ENCODE results near the gene CACNA2D4.

DNA sequence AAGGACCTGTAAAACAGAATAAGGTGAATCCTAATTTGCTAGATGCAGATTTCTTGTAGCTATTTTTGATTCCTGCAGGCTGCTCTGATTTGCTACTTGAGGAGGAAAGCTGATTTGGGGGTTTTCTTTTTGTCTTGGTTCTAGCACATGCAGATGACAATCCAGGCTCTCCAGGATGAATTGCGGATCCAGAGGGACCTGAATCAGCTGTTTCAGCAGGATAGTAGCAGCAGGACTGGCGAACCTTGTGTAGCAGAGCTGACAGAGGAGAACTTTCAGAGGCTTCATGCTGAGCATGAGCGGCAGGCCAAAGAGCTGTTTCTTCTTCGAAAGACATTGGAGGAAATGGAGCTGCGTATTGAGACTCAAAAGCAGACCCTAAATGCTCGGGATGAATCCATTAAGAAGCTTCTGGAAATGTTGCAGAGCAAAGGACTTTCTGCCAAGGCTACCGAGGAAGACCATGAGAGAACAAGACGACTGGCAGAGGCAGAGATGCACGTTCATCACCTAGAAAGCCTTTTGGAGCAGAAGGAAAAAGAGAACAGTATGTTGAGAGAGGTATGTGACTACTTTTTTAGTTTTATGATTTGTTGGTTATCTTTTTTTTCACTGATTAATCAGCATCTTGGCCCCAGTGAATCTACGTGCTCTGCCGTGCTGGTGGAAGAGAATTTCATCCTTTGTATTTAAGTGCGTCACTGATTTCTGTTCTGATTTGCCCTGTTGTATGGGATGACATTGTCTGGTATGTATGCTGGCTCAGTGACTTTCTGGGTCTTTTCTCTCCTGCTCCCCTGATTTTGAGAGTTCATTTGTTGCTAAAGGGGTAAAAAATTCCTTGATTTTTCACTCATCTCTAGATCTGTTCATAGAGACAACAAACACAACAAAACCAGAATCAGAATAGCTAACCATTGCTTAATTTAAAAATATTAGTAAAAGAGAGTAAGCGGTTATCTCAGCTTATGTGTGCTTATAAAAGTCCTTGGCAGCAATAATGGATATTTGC lies 92.3 kb downstream of the ERC1 start:
- PRO-cap, result no peak
- RAMPAGE, long total RNA, result no peak

DNA sequence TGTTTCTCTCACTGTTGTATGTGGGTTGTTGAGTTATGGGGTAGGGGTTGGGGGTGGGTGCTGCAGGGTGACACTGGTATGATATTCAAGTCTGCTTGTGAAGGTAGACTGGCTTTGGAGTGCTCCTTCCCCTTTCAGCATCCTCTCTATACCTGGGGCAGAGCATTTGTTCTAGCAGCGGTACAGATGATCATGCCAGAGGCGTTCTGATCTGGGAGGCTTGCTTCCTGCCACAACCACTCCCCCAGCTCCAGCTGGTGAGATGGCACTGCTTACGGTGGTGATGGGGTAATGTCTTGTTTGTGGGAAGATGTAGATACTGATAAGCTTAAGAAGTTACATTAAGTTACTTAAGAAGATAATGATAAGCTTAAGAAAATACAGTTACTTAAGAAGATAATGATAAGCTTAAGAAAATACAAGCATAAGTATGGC lies 131.8 kb downstream of the ERC1 start:
- PRO-cap, result no peak
- RAMPAGE, long total RNA, result no peak

DNA sequence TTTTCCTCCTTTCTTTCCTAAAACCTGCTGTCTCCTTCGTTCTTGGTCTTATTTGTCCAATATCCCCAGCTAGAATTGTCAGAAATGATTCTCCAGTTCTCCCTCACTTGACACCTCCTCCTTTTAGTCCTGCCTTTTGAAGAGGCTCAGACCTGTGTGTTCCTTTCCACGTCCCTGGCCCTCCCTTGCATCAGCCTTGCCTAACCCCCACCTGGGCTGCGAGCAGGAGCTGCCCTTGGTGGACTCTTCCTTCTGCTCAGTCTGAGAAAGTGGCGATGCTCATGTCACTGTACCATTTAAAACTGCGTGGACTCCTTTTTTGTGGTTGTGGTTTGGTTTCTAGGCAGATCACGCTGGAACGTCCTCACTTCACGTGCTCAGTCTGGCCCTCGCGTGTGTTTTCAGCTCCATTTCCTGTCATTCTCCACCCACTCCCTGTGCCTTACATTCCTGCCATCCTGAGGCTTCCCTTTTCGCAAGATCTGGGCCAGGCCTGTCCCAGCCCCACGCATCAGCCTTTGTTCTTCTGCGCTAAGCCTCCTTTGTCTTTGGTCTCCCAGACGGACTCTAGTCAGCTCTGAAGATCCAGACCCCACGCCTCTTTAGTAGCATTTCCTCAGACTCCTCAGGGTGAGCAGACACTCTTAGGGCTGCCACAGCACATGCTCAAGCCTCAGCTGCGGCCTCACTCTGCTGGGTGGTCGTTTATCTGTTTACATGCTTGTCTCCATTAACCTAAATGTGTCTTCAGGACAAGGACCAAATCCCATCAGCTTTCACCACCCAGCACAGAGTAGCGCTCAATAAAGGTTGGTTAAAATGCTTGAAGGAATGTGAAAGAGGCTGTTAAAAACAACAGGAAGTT lies 105.4 kb downstream of the FBXL14 start:
- PRO-cap, result no peak
- RAMPAGE, long total RNA, result no peak

- PRO-cap, result no peak
- RAMPAGE, long total RNA, result no peak
These were observed 40.1 kb downstream of the FBXL14 start for GRCh38 chr12:1554184-1554805.

DNA sequence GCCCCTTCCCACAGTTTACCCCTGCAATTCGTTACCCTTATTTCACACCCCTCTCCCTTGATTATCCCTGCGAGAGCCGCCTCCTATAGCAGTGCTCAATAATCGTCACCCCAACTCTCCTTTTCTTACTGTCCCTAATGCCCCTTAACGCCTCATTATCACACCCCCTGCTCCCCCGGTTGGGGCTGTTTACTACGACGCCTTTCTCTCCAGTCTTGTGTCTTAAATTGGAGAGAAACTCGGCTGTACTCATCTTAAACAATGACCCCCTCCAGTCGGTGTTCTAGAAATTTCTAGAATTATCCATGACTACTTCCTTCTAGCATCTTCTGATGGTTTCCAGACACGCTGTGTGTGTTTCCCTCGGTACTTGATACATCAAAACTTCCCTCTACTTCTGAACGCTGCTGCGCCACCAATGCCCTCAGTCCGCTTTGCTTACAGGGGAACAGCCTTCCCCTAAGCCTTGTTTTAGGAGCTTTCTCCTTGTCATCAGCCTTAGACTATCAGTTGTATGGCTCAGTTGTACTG lies 785 bp upstream of the FBXL14 start:
- PRO-cap, result no peak
- RAMPAGE, long total RNA, result no peak

GRCh38 chr12:1695212-1695980 lies 4.5 kb downstream of the ADIPOR2 start:
- PRO-cap, result no peak
- RAMPAGE, long total RNA, result no peak

- PRO-cap, result no peak
- RAMPAGE, long total RNA, result no peak
These were observed 23.2 kb downstream of the ADIPOR2 start for GRCh38 chr12:1714120-1714508.

DNA sequence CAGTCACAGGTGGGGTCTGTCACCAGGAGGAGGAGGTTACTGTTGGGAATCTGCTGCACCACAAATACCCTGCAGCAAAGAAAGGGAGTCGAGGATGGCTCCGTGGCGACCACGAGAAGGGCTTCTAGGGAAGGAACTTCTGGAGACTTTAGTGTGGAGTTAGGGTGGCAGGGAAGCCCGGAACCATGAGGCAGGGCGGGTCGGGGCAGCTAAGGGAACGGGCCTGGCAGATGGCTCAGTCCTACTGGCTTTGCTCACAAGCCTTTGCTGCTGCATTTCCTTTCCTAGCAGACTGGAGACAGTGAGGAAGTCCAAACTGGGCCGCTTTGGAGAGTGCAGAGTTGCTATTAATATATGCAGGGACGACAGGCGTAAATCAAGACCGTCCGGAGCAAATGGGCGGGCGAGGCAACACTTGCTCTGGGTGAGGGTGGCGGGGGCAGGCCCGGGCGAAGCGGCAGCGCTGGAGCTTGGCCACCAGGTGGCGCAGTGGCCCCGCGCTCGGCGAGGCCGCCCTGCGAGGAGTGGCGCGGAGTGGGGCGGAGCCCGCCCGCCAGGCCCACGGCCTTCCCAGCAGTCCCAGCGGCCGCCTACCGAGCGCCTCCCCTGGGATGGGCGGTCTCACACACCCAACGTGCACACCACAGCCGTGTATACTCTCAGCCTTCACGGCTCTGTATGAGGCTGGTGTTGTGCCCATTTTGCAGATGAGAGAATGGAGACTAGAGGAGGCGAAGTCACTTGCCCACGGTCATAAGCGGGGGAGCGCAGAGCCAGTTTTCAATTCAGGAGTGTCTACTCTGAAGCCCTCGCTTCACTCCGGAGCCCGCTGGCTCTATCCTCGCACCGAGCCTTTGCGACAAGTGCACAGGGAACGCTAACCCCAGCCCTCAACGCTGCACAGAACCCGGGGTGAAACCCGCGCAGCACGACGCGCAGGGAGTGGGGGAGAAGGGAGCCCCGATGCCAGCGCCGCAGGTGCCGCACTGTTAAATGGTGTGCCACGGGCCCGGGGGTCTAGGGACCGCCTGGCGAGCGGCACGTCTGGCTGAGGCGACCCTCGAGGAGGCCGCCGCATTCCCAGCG lies 24.3 kb upstream of the LRTM2 start:
- PRO-cap, result no peak
- RAMPAGE, long total RNA, result no peak

- PRO-cap, result bidirectional peak, plus-strand start at chr12:1796984, minus-strand start at chr12:1796979
- RAMPAGE, long total RNA, result no peak
These were observed 23.6 kb upstream of the LRTM2 start for GRCh38 chr12:1796798-1797117.

DNA sequence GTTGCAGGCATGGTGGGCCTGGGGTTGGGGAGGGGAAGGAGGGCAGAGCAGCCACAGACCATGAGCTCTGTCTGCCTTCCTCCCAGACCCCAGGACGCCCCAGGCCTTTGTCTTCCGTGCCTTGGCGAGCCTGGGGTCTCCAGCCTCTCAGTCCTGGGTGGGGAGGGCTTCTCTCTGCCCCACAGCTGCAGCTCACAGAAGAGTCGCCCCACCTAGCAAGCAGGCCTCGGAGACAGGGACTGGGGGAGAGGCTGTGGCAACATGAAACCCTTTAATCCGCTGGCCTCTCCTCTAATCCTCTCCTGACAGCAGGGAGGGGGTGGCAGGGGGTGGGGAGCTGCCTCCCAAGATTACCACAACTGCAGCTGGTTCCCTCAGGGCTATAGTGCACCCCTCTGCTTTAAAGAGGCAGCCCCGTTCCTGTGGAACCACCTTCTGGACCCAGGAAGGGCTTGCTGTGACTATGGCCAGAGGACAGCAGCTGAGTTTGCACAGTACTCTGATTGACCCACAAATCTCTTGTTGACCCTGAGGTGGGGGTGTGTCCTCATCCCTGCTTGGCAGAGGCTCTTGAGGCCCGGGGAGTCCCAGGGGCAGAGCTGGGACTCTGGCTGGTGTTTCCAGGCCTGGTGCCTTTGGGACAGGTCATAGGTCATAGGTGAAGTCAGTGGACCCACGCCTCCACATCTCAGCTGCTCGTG lies at the start of gene CACNA2D4:
Gene CACNA2D4 (minus strand): TSS at position 241 of the 701 bp plus-strand sequence.
- PRO-cap, result no peak
- RAMPAGE, long total RNA, result no peak

GRCh38 chr12:1939325-1939625 lies 20.8 kb upstream of the CACNA2D4 start:
- PRO-cap, result no peak
- RAMPAGE, long total RNA, result no peak

DNA sequence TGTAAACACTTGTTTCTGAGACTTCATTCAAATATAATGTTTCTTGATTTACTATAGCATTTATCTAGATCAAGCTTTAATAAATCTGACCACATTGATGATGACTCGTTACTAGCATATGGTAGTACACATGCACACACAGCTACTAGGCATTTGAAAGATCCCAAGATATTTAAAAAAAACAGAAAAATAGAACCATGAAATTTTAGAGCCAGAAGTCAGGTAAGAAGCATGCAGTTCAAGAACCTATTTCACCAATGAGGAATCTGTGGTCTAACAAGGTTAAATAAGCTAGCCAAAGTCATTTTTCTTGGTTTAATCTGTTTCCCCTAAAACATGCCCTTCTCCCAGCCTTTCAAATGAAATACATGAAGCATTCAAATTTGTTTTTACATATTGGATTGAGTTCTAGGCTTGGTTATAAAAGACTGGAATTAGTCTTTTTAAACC lies 31.9 kb downstream of the DCP1B start:
- PRO-cap, result no peak
- RAMPAGE, long total RNA, result no peak

DNA sequence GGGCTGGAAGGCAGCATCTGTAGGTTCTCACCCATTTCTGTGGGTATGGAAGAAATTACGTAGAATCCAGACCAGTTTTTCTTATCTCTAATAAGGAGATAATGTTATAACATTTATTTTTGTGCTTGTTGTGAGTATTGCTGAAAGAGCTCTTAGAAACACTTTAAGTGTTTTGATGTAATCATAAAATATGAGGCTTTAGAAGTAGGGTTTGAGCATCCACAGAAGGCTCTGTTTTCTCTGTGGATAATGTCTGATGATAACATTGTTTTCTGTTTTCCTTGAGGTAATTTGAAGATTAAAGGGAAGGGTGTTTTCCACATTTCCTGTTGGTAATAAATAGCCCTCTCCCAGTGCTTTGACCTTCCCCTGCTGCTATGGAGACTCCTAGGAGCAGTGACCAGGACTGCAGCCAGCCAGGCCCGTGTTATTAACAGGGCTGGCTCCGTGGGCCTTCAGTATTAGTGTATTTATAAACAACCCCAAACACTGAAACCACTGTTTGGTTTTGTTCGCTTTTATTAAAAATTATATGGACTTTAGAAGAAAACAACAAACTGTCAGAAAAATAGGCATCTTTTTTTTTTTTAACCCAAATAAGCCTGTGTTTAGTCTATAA lies 9.6 kb upstream of the DCP1B start:
- PRO-cap, result no peak
- RAMPAGE, long total RNA, result no peak

GRCh38 chr12:2063976-2064836 lies 11.4 kb downstream of the CACNA1C start:
- PRO-cap, result no peak
- RAMPAGE, long total RNA, result no peak

- PRO-cap, result no peak
- RAMPAGE, long total RNA, result no peak
These were observed 83.5 kb downstream of the CACNA1C start for GRCh38 chr12:2136104-2136777.

GRCh38 chr12:2264682-2265576 lies 212.1 kb downstream of the CACNA1C start:
- PRO-cap, result no peak
- RAMPAGE, long total RNA, result no peak

- PRO-cap, result no peak
- RAMPAGE, long total RNA, result no peak
These were observed 241.1 kb upstream of the FKBP4 start for GRCh38 chr12:2553610-2554167.

DNA sequence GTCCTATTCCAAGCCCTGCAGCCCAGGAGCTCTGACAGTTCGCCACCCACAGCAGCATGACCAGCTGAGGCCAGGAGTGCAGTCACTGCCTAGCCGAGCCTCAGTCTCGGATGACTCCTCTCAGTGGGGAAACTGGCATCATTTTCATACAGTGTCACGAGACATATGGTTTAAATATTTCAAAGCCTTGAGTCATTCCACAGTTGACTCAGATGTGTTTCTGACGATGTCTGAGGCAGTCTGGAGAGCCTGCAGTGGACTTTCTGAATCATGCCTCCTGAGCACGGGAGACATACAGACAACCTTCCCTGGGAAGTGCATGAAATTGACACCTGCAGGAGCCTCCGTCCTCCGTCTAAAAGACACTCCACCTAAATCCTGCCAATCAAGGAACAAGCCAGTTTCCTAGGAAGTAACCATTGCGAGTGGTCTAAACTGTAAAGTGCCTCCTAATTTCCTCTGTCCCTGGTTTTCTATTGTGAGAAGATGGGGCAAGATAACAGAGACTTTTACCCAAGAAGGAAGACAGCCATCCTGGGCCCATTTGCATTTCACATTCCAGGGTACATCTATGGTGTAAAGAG lies 180.9 kb upstream of the FKBP4 start:
- PRO-cap, result no peak
- RAMPAGE, long total RNA, result no peak

DNA sequence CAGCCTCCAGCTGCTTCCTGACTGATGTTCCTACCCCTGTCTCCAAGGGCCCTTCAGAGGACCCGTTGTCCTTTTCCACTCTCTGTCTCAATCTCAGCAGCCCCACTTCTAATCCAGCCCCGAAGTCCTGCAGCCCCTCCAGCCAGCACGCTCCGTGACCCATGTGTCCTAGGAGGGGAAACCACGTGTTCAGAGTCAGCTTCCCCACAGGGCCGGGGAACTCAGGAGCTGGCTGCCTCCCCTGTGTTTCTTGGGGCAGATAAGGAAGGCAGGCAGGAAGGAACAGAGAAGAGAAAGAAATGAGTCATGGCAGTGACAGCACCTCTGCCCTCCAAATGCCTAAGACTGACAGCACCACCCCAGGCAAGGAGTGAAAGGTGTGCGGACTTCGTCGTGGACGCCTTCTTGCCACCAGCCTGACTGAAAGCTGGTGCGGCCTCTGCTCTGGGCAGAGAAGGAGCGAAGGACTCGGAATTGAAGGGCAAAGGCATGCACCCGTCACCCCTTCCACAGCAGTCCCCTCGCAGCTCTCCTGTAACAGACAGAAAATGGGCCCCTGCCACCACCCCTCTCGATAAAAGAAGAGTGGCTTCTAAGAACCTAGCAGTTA lies 167.0 kb upstream of the FKBP4 start:
- PRO-cap, result no peak
- RAMPAGE, long total RNA, result no peak

DNA sequence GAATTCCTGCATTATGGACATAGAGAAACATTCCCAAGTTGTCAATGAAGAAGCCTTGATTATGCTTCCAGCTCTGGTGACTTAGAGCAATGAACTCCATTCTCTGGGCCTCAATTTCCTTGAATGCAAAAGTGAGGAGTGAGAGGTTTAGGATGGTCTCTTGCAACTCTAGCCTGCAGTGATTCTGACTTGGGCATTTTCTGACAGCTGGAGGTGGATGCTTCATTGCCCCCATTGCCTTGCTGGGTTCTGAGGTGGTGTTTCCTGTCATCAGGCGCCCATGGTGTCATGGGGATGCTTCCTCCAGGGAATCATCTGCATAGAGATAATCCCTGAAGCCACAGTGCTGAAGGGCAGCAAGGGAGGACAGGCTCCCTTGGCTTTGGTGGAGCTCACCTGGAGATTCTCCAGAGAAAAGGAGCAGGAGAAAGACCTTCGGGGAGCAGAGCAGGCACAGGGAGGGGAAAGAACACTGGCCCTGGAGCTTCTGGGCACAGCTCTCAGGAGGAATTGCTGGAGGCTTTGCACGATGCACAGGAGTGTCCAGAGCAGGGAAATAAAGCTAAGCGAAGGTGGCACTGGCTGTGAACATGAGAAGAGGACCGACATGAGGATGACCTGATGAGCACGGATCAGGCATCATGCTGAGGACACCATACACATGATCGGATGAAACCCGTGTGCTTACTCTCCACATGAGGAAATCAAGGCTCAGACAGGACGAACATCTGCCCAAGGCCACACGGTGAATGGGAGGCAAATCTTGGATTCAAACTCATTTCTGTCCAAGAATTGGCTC lies 155.1 kb upstream of the FKBP4 start:
- PRO-cap, result no peak
- RAMPAGE, long total RNA, result no peak